Caco-2 (cell line): ENCODE results near the genes SLFN12, C17orf50, TBC1D3B, CCL3L3 and MRM1.

DNA sequence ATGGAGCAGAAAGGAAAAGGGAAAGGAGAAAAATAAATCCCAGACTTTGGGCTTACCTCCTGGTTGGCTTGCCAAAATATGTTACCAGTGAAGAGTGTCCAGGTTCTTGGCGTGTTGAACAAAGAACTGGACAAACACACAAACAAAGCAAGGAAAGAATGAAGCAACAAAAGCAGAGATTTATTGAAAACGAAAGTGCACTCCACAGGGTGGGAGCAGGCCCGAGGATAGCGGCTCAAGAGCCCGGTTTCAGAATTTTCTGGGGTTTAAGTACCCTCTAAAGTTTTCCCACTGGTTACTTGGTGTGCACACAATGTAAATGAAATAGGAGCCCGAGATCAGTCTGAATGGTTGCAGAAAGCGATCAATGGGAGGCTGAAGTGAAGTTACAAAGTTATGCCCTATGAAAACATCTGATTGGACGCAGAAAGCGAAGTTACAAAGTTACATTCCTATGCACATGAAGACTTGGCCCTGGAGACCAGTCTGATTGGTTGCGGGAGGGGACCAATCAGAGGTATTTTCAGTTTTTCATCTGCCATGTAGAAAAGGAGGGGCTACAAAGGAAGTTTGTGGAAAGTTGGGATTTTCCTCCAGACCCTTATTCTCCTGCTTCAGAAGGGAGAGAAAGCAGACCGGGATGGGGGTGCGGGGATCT is at the start of gene SLFN12:
SLFN12 (minus strand) TSS at position 369 of the 658 bp plus-strand sequence.
- PRO-cap = no peak
- RRBS = no CpG with 5 or more reads among the region's 12 CpGs

DNA sequence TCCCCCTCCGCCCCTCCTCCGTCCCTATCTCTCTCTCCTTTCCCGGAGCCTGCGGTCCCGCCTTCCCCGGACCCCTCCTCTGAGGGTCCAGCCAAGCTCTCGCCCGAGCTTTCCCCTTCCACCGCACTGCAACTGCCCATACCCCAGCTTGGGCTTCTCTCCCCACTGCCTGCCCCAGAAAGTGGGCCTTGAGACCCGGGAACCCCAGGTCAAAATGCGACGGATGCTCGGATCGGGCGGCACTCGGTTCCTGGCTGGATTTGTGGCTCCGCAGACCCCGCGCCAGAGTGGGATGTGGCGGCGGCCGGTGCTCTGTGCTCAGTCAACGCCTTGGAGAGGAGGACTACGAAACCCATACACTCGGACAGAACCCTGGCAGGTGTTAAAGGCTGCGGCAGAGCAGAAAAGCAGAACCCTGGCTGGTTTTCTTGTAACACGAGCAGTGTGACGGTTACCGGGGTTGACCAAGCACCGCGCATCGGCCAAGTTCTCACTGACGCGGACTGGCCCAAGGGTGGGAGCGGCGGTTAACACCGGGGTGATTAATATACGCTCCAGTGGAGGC is 834 bp upstream of the SLFN13 start:
- PRO-cap = no peak
- RRBS = 94% methylated on average over 11 of the region's 38 CpGs

DNA sequence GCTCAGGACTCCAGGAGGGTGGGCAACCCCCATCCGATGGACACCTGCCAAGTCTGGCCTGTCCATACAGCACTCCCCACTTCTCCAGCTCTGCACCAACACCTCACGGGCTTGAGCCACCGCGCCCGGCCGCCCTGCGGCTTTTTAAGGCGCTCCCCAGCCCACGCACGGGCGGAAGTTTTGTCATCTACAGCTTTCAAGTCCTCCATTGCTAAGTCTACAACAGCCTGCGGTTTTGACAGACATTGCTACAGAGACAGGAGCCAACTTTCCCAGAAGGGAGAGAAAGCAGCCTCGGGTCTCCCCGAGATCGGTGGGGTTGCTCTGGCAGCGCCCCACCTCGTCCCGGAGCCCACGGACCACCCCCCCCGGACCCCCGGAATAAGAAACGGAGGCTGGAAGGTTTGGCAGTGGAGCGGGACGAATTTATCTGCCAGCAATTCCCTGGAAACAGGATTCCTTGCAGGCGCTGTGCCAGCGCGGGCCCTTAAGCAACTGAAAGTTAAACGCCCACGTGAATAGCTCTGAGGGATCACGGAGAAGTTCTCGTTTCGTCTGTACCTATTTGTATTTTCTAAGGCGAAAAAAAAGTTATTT is 38.6 kb upstream of the SLFN13 start:
- PRO-cap = no peak
- RRBS = no CpG with 5 or more reads among the region's 33 CpGs

DNA sequence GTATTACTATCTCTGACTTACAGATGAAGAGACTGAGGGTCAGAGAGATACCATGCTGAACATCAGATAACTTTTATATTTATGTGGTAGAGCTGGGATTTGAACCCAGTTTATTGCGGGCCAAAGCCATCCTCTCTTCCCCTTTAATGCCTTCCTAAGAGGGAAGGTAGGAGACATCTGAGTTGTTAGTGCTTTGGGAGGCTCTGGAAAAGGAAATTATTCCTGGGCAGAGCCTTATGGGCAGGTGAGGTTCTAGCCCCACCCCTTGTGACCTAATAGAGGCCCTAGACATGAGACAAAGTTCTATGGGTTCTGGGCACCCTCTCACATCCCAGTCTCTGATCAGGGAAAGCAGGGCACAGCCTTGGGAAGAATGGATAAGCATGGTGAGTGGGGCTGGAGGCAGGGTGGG is at the start of gene C17orf50:
C17orf50 (plus strand) TSS at position 319 of the 412 bp plus-strand sequence.
- PRO-cap = no peak
- RRBS = no CpG with 5 or more reads among the region's 1 CpG

DNA sequence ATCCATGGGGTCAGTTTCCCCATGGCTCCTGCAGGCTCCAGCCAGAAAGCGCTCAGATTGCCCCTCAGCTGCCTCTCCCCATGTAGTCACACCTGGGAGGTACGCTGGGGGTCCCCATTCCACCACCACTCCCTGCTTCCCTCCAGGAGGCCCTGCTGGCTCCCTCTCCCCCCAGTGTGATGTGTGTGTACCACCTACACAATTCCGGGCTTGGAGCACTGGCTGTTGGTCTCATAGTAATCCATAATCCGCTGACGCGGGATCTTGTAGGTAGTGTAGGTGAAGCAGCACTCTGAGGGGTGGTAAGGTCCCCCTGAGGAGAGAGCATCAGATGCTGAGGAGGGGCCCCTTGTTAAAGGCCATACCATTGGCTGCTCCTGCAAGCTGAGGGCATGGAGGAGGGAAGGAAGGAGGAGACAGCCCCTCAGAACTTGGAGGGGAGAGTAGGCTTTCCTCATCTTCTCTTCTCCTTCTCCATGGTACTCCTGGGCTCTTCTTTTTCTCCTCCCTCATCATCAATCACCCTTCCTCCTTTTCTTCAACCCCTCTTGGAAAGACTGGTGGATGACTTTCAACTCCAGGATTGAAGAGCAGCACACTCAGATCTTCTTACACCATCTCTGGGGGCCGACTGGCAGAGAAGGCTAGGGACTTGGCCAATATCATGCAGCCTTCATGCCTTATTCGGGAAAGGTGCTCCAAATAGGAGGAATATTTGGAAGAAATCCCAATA is 2.2 kb downstream of the CCL14 start:
- PRO-cap = no peak
- RRBS = no CpG with 5 or more reads among the region's 8 CpGs

GRCh38 chr17:36127153-36127881 is 23.7 kb downstream of the CCL4 start:
- PRO-cap = no peak
- RRBS = no CpG with 5 or more reads among the region's 8 CpGs

DNA sequence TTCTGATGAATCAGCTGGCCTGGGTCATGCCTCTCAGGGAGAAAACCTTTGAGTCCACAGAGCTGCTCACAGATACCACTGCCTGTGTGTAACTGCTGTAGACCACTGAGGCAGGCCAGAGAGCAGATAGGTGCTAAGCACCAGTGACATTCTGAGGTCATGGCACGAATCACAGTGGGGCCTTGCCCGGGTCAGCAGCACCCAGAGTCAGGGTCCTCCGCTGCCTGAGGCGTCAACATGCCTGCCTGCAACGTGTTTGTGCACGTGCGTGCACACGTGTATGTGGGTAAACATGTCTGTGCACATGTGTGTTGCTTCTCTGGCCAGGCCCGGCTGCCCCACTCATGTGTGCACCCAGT is at the start of gene TBC1D3B:
TBC1D3B (minus strand) TSS at position 153 of the 359 bp plus-strand sequence.
- PRO-cap = no peak
- RRBS = no CpG with 5 or more reads among the region's 9 CpGs

- PRO-cap = no peak
- RRBS = no CpG with 5 or more reads among the region's 5 CpGs
These were observed at the start of gene CCL3L3 for GRCh38 chr17:36196696-36197165. Gene CCL3L3, minus strand, starts transcription at chr17:36196758.

- PRO-cap = no peak
- RRBS = no CpG with 5 or more reads among the region's 9 CpGs
These were observed 6.7 kb downstream of the MYO19 start for GRCh38 chr17:36527954-36528387.

DNA sequence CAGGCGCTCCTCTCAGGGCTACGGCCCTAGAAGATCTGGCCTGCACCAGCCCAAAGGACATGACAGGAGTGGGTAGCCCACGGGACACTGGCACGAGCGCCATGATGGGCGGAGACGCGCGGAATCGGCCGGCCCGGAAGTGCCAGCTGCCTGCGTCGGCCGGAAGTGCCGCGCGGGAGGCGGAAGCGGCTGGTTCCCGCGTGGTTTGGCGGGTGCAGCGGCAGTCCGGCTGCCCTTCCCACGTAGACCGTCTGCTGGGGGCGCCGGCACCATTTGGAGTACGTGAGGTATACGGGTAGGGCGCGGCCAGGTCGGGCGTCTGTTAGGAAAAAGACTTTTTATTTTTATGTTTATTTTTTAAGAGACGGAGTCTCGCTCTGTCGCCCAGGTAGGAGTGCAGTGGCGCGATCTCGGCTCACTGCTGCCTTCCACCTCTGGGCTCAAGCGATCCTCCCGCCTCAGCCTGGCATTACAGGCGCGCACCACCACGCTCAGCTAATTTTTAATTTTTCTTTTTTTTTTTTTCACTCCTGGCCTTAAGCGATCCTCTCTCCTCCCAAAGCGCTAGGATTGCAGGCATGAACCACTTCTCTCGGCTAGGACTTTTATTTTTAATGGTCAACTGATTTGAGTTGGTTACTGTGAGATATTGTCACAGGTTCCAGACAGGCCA is 664 bp downstream of the PIGW start:
- PRO-cap = bidirectional peak, plus-strand start at position 276 of the sequence, minus-strand start at position 141 of the sequence
- RRBS = no CpG with 5 or more reads among the region's 49 CpGs

DNA sequence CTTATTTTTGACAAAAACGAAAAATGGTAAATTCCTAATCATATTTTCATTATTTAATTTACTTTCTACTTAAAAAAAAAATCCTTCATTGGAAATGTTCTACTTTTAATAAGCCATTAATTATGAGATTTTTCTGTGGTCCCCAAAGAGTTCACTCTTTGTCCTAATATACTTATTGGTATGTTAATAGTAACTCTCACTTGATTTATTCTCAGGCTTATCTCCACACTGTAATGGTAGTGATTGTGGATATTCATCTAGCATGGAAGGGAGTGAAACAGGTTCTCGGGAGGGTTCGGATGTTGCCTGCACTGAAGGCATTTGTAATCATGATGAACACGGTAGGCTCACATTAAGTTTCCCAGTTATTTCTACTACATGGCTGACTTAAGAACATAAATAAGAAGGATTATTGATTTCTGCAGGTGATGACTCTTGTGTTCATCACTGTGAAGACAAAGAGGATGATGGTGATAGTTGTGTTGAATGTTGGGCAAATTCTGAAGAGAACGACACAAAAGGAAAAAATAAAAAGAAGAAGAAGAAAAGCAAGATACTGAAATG is 6.0 kb upstream of the DHRS11 start:
- PRO-cap = no peak
- RRBS = no CpG with 5 or more reads among the region's 5 CpGs

DNA sequence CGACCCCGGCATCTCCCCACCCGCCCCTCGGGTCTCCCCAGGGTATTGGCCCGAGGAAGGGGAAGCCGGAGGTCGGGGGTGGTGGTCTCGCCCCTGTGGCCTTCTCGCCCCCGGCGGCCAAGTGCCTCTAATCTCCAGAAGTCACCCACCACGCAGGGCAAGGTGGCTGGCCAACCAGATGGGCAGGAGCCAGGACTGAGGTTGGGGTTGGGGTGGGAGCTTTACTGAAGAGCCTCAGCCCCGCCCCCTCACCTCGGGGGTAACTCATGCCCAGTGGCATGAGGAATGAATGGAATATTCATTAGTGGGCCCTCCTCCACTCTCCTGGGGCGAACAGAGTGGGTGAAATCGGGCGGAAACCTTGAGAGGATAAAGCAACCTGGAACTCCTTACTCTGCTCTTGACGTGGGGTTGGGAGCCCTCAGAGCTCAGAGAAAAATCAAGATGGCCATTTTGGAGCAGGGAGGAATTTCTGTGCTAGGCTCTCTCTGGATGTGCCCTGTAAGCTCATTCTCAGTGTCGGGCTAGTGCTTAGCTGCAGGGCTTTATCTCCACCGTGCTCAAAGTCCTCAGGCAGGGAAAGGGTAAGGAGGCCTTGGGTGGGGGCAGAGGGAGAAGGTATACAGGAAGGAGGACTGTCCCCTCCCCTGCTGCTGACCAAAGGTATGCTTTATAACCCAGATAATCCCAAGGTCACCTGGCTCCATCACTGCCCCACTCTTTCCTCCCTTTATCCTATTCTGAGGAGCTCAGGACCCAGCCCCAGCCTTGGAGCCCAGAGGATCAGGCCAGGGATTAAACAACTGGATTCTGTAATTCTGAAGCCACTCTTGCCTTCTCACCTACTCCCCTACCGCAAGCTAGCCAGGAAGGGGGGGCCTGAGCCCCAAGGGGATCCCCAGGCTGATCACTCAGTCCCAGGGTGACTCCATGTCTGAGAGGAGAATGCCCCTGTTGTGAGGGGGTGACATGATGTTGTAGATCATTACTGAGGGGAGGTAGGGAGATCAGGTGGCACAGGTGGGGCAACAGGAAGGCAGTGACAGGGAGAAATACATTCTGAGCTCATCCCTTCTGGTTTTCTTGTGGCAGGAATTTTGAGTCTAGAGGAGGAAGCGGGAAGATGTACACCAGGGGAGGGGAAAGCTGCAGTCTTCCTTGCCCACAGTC is 1.1 kb downstream of the DHRS11 start:
- PRO-cap = bidirectional peak, plus-strand start at position 301 of the sequence, minus-strand start at position 197 of the sequence; bidirectional peak, plus-strand start at position 563 of the sequence, minus-strand start at position 518 of the sequence; unidirectional peak, minus-strand start at position 667 of the sequence
- RRBS = no CpG with 5 or more reads among the region's 22 CpGs

GRCh38 chr17:36601289-36602264 is at the start of gene MRM1:
Gene MRM1, plus strand, starts transcription at chr17:36601583.
- PRO-cap = bidirectional peak, plus-strand start at chr17:36601591, minus-strand start at chr17:36601493; bidirectional peak, plus-strand start at chr17:36601973, minus-strand start at chr17:36601844; bidirectional peak, plus-strand start at chr17:36602042, minus-strand start at chr17:36602016
- RRBS = no CpG with 5 or more reads among the region's 79 CpGs

DNA sequence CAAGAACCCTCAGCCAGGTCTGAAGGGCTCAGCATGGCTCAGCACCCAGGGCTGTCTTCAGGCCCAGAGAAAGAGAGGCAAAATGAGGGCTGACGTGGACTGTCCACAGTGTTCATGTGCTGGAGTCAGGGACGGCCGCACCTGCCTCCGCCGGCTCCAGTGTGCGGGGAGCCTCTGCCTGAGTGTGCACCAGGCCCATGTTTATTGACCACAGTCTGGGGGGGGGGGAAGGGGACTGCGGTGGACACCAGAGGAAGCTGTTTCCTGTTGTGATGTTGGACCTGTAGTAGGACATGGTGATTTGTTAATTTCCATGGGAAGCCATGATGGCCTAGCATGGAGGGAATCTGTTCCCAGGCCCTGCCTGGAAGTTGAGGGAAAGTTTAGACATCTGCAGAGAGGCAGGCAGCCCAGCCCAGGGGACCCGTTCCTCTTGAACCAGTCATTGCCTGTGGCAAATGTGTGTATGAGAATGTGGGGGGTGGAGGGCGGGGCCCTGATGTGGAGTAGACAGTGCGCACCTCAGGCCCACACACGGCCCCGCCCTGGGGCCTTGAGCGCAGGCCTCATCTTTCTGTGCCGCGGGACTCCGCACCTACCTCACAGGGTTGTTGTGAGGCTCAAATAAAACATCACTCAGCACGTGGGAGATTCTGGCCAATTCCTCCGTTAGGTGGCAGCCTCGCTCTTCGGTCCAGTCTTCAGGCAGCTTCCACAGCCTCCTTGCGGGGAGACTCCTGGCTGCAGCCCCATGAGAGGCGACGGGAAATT is 7.1 kb downstream of the MRM1 start:
- PRO-cap = no peak
- RRBS = no CpG with 5 or more reads among the region's 23 CpGs

- PRO-cap = no peak
- RRBS = no CpG with 5 or more reads among the region's 7 CpGs
These were observed 120.1 kb downstream of the MRM1 start for GRCh38 chr17:36721403-36721986.

GRCh38 chr17:36807990-36808930 is 129.0 kb upstream of the LHX1 start:
- PRO-cap = no peak
- RRBS = no CpG with 5 or more reads among the region's 89 CpGs

- PRO-cap = bidirectional peak, plus-strand start at chr17:36936798, minus-strand start at chr17:36936667
- RRBS = no CpG with 5 or more reads among the region's 53 CpGs
These were observed 684 bp upstream of the LHX1 start for GRCh38 chr17:36936561-36937021.

- PRO-cap = unidirectional peak, minus-strand start at chr17:37400779
- RRBS = no CpG with 5 or more reads among the region's 1 CpG
These were observed 6.0 kb downstream of the ACACA start for GRCh38 chr17:37400692-37401065.

DNA sequence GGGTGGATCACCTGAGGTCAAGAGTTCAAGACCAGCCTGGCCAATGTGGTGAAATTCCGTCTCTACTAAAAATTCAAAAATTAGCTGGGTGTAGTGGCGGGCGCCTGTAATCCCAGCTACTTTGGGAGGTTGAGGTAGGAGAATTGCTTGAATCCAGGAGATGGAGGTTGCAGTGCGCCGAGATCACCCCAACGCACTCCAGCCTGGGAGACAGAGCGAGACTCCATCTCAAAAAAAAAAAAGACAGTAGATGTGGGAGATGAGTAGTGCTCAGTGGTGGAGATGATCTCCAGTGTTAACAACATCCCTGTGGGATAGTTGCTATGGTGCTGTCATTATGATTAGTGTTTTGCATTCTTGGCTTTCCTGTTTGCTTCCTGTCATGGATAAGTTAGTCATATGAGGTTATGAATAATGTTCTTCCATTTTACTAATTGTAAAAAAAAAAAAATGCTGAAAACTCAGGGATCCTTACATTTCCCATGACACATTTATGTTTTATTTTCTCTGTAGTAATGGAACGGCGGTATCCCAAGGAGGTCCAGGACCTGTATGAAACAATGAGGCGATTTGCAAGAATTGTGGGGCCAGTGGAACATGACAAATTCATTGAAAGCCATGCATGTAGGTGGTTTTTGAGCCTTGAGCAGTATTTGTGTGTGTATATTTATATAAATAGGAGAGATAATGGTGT is 24.6 kb upstream of the DUSP14 start:
- PRO-cap = no peak
- RRBS = no CpG with 5 or more reads among the region's 10 CpGs

GRCh38 chr17:37648552-37649339 is 5.5 kb upstream of the DDX52 start:
- PRO-cap = no peak
- RRBS = no CpG with 5 or more reads among the region's 4 CpGs